ENCODE measurements around a stretch of chr16.

- PRO-cap, 2 experiments = no peak in any of the 2 experiments
- RAMPAGE, long total RNA, 5 experiments = no peak in any of the 5 experiments
Observed at GRCh38 chr16:51181019-51182033, 30.3 kb upstream of the SALL1 start.

GRCh38 chr16:51184542-51185385 is 33.7 kb upstream of the SALL1 start:
- PRO-cap, 2 experiments = no peak in any of the 2 experiments
- RAMPAGE, long total RNA, 5 experiments = no peak in any of the 5 experiments

- PRO-cap, 2 experiments = no peak in any of the 2 experiments
- RAMPAGE, long total RNA, 5 experiments = no peak in any of the 5 experiments
Observed at GRCh38 chr16:51235485-51236029, 84.5 kb upstream of the SALL1 start.

GRCh38 chr16:51243933-51244132 is 92.8 kb upstream of the SALL1 start:
- PRO-cap, 2 experiments = no peak in any of the 2 experiments
- RAMPAGE, long total RNA, 5 experiments = no peak in any of the 5 experiments

DNA sequence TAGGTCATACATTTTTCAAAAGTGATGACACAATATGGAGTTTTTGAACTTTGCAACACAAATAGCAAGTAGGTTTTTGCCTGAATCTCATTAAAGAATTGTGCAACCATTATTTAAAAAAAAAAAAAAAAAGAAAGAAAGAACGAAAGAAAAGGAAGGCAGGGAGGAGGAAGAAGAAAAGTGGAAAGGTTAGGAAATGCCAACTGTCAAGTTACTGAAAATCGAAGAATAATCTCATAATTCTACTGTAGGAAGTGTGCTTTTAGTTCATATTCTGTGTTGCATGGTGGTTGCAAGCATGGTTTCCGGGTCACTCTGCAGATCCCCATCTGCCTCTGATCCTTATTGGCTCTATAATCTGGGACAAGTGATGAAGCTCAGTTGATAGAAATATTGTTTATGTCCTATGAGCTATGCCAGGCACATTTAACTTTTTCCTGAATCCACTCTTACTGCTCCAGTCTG is 252.0 kb upstream of the SALL1 start:
- PRO-cap, 2 experiments = no peak in any of the 2 experiments
- RAMPAGE, long total RNA, 5 experiments = no peak in any of the 5 experiments

- PRO-cap, 2 experiments = peak in 2 of 2 experiments; most common plus-strand start chr16:51755325 (in 2); most common minus-strand start chr16:51755243 (in 2)
- RAMPAGE, long total RNA, 5 experiments = start-site peak on the plus strand in 3 of 5 experiments, at chr16:51755294-51755386 at its widest, 24 to 143 reads per replicate
Observed at GRCh38 chr16:51755185-51755546, 604.1 kb upstream of the SALL1 start.

GRCh38 chr16:52545601-52546596 is 1.0 kb downstream of the TOX3 start:
- PRO-cap, 2 experiments = no peak in any of the 2 experiments
- RAMPAGE, long total RNA, 5 experiments = no peak in any of the 5 experiments

DNA sequence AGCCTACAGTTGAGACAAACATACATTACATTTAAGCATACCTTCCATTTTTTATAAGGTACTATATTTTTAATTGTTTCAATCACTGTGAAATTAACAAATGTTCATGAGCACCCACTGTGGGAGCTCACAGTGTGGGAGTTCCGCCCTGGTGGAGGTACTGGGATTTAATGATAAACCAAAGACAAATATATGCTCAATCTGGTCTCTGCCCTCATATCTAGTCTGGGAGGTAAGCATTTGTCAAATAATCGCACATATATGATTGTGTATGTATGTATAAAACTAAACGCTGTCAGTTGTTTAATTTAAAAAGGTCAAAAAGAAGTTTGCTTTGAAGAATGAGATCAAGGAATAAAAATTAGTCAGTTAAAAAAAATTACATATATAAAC is 15.9 kb upstream of the TOX3 start:
- PRO-cap, 2 experiments = no peak in any of the 2 experiments
- RAMPAGE, long total RNA, 5 experiments = no peak in any of the 5 experiments

- PRO-cap, 2 experiments = no peak in any of the 2 experiments
- RAMPAGE, long total RNA, 5 experiments = no peak in any of the 5 experiments
Observed at GRCh38 chr16:53056229-53057011, 1.6 kb downstream of the CHD9 start.

- PRO-cap, 2 experiments = no peak in any of the 2 experiments
- RAMPAGE, long total RNA, 5 experiments = no peak in any of the 5 experiments
Observed at GRCh38 chr16:53090401-53091569, 36.0 kb downstream of the CHD9 start.

DNA sequence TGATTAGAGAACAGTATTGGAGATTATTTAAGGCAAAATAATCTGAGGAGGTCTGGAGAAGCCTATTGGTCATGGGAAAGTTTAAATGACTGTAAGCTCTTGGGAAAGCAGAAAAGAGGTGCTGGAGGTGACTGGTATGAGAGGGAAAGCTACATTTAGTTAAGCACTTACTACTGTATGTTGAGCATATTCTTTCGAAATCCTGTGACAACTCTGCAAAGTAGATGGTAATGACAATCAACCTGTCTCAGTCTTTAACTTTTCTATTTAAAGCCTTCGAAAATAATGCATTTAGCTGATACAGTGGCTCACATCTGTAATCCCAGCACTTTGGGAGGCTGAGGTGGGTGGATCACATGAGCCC is 84.7 kb downstream of the CHD9 start:
- PRO-cap, 2 experiments = no peak in any of the 2 experiments
- RAMPAGE, long total RNA, 5 experiments = no peak in any of the 5 experiments

- PRO-cap, 2 experiments = no peak in any of the 2 experiments
- RAMPAGE, long total RNA, 5 experiments = no peak in any of the 5 experiments
Observed at GRCh38 chr16:53307572-53308128, 126.6 kb upstream of the RBL2 start.

GRCh38 chr16:53480373-53480768 is 22.6 kb downstream of the AKTIP start:
- PRO-cap, 2 experiments = no peak in any of the 2 experiments
- RAMPAGE, long total RNA, 5 experiments = no peak in any of the 5 experiments

- PRO-cap, 2 experiments = peak in 2 of 2 experiments; most common plus-strand start chr16:53503635 (in 2)
- RAMPAGE, long total RNA, 5 experiments = no peak in any of the 5 experiments
Observed at GRCh38 chr16:53503403-53503913, 449 bp upstream of the AKTIP start.

DNA sequence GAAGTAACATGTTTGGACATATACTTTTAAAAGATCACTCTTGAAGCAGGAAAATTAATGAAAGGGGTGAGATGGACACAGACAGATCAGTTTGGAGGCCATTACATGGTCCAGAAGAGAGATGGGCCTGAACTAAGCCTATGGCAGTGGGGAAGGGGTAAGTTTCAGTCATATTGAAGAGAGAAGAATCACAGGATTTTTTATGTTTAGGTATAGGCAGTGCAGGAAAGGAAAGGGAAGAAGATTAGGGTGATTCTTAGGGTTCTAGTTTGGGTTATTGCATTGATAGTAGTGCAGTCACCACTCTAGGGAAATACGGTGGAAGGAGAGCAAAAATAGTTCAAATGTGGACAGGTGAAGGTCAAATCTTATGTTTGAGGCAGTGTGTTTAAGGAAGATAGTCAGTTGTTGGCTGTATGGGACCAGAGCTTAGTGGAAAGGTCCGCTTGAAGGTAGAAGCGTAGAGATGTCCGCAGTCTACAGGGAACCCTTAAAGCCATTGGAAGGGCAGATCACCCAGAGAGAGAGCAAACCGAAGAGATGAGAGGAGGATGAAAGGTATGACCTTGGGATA is 223.2 kb downstream of the FTO start:
- PRO-cap, 2 experiments = no peak in any of the 2 experiments
- RAMPAGE, long total RNA, 5 experiments = no peak in any of the 5 experiments

GRCh38 chr16:53946959-53947612 is 243.1 kb downstream of the FTO start:
- PRO-cap, 2 experiments = no peak in any of the 2 experiments
- RAMPAGE, long total RNA, 5 experiments = no peak in any of the 5 experiments

DNA sequence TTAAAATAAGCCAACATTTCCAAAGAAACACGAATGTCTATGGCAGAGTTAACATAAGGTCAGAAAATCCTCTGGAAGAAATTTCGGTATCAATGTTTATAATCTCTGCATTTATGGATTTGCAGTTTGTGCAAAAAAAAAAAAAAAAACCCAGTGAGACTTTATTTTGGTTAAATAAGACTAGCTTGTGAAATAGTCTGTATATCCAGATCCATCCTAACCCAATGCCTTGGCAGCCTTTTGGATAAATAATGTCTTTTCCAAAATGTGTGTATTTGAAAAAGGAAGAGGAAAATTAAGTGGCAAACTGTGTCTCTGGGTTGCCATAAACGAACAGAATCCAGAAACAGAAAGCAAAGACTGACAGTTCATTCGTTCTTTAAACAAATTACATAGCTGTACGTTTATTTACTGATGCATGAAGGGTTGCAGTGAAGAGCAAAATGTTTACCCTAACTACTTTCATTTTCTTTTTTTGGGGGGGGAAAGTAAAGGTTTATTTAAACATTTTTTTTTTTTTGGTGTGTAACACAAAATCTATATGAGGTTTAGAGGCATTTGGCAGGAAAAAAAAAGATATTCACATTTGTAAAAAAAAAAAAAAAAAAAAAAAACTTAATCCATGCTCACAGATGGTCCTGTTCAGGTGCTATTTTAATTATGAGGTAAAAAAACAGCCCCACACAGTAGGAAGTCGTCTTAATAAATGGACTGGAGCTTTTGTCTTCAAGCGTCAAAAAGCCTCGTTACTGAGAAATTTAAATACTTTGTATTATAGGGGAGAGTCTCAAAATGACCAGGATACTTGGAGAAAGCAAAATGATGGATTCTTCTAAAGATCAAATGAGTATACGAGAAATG is 245.8 kb downstream of the FTO start:
- PRO-cap, 2 experiments = no peak in any of the 2 experiments
- RAMPAGE, long total RNA, 5 experiments = no peak in any of the 5 experiments

- PRO-cap, 2 experiments = no peak in any of the 2 experiments
- RAMPAGE, long total RNA, 5 experiments = no peak in any of the 5 experiments
Observed at GRCh38 chr16:53955796-53956359, 251.9 kb downstream of the FTO start.

DNA sequence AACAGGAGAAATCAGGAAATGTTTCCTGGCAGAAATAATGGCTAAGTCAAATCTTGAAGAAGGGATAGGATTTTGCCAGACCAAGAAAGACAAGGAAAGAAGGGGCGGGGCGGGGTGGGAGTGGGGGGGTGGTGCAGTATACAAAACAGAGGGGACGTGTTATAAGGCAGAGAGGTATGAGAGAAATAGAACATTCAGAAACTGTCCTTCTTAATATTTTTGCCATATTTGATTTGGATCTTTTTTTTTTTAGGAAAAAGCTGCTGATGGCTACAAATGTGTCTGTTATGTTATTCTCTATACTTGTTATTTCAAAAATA is 289.2 kb downstream of the IRX3 start:
- PRO-cap, 2 experiments = no peak in any of the 2 experiments
- RAMPAGE, long total RNA, 5 experiments = no peak in any of the 5 experiments

- PRO-cap, 2 experiments = no peak in any of the 2 experiments
- RAMPAGE, long total RNA, 5 experiments = no peak in any of the 5 experiments
Observed at GRCh38 chr16:54125111-54125447, 161.5 kb downstream of the IRX3 start.